ENCODE measurements around the genes PAQR6, RHBG and MEF2D.

- RRBS = no CpG with 5 or more reads among the region's 8 CpGs
Measured at GRCh38 chr1:155978983-155979433, 661 bp upstream of the ARHGEF2 start.

GRCh38 chr1:155984177-155984794 is 5.9 kb upstream of the ARHGEF2 start:
- RRBS = no CpG with 5 or more reads among the region's 8 CpGs

DNA sequence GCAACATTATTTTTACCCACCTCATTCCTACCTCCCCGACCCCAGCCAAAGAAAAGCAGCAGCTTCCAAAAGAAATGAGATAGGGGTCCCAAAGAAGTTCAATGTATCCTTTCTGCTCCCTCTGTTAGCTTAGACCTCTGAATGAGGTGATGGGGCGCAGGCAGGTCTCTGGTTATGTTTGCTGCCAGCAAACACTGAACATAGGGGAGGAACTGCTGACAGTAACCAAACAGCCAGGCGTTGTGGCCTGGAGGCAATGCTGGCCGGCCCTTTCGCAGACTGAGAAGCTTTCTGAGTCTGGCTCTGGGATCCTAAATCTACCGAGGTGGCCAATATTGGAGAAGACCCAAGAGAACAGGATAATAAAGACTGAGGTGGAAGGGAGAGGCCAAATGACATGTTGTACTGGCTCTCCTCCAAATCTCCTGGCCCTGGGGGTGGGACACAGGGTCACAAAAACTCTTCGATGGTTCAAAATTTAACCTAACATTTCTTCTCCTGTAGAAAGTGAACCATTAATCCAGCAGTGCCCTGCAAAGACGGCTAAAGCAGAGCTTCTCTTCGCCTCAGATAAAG is 19.7 kb downstream of the SSR2 start:
- RRBS = no CpG with 5 or more reads among the region's 9 CpGs

- RRBS = 4% methylated on average over 5 of the region's 32 CpGs
Measured at GRCh38 chr1:156106381-156107569, 7.7 kb upstream of the LMNA start.

GRCh38 chr1:156112413-156112911 is 2.0 kb upstream of the LMNA start:
- RRBS = no CpG with 5 or more reads among the region's 4 CpGs

DNA sequence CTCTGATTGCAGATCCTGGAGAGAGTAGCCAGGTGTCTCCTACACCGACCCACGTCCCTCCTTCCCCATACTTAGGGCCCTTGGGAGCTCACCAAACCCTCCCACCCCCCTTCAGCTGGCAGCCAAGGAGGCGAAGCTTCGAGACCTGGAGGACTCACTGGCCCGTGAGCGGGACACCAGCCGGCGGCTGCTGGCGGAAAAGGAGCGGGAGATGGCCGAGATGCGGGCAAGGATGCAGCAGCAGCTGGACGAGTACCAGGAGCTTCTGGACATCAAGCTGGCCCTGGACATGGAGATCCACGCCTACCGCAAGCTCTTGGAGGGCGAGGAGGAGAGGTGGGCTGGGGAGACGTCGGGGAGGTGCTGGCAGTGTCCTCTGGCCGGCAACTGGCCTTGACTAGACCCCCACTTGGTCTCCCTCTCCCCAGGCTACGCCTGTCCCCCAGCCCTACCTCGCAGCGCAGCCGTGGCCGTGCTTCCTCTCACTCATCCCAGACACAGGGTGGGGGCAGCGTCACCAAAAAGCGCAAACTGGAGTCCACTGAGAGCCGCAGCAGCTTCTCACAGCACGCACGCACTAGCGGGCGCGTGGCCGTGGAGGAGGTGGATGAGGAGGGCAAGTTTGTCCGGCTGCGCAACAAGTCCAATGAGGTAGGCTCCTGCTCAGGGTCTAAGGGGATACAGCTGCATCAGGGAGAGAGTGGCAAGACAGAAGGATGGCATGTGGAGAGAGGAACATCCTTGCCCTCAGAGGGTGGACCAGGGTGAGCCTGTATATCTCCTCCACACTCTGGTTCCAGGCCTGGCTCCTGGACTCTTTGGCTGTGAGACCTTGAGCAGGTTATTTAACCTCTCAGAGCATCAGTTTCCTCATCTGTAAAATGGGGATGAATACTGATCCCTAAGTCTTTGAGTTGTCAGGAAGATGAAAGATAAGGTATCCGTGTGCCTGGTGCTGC is 17.3 kb upstream of the SEMA4A start:
- RRBS = no CpG with 5 or more reads among the region's 36 CpGs

DNA sequence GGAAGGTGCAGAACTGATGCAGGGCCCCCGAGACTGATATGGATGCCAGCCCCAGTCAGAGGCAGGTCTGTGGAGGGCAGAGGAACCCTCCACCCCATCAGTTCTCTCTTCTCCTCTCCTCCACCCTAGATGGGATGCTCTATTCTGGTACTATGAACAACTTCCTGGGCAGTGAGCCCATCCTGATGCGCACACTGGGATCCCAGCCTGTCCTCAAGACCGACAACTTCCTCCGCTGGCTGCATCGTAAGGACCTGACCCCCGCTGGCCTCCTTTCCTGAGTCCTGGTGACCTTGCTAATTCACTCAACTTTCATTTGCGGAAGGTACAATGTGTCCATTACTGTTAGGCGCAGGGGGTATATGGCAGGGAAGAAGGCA is 6.9 kb downstream of the SEMA4A start:
- RRBS = no CpG with 5 or more reads among the region's 8 CpGs

DNA sequence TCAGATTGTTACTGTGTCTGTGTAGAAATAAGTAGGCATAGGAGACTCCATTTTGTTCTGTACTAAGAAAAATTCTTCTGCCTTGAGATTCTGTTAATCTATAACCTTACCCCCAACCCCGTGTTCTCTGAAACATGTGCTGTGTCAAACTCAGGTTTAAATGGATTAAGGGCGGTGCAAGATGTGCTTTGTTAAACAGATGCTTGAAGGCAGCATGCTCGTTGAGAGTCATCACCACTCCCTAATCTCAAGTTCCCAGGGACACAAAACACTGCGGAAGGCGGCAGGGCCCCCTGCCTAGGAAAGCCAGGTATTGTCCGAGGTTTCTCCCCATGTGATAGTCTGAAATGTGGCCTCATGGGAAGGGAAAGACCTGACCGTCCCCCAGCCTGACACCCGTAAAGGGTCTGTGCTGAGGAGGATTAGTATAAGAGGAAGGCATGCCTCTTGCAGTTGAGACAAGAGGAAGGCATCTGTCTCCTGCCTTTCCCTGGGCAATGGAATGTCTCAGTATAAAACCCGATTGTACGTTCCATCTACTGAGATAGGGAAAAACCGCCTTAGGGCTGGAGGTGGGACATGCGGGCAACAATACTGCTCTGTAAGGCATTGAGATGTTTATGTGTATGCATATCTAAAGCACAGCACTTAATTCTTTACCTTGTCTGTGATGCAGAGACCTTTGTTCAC is 12.3 kb upstream of the SLC25A44 start:
- RRBS = no CpG with 5 or more reads among the region's 12 CpGs

- RRBS = no CpG with 5 or more reads among the region's 16 CpGs
Measured at GRCh38 chr1:156247599-156248487, at the start of gene PAQR6. TSS of gene PAQR6 (minus strand) at chr1:156248056.

GRCh38 chr1:156368760-156369521 is at the start of gene RHBG:
TSS of gene RHBG (plus strand) at chr1:156369211.
- RRBS = 32% methylated on average over 20 of the region's 48 CpGs

DNA sequence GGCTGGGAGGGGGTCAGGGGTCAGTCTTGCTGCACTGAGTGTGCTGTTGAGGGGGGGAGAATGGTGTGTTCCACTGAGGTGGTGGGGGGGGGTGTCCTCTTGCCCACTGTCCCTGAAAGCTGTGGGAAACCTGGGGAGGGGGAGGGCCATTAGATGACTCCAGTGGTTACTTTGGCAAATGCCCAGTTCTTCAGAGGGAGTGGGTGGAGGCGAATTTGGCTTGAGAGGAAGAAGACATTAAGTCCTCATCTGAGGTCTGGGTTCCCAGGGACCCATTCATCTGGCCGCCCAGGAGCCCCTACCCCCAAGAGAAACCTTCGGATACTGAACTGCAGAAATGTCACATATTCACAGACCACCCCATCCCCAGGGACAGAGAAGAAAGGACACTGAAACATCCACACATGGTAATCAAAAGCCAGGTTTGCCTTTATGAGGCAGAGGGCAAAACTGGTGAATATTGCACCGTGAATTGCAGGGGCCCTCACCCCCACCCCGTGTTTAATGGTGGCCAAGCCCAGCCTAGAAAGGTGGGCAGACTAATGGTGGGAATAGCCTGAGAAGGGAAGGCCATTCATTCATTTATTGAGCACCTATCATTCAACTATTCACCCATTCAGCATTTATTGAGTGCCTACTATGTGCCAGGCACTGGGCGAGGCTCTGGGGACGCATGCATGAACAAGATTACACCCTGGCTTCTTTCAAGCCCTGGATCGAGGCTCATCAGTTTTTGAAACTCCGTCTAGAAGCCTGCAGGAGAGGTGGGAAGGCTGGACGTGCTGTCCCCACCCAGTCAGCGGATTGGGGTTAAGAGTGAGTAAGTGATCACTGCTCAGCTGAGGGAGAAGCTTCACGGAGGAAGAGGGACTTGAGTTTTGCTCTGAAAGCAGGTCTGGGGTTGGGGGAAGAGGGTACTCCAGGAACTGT is 35.9 kb downstream of the MEF2D start:
- RRBS = no CpG with 5 or more reads among the region's 12 CpGs

DNA sequence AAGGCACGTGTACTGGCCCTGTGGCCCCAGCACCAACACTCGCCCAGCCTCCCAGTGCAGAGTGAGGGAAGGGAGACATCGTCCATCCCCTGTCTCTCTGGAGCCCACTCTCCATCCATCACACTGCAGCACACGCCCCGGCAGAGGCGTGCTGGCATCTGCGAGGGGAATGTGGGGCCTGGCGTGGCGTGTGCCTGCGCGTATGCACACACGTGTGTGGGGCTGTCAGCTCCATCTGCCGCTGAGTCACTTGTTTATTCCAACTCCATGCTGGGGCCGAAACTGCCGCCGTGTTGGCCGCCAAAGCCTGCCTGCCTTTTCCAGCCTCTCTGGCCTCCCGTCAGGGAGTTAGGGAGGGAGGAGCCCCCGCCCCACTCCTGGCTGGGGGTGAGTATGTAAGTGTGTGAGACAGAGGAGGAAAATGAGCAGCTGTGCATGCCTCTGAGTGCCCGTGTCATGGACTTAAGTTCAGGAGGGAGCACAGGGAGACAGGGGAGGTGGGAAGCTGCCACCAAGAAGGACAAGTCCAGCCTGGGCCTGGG is 25.0 kb downstream of the MEF2D start:
- RRBS = no CpG with 5 or more reads among the region's 20 CpGs

- RRBS = no CpG with 5 or more reads among the region's 11 CpGs
Measured at GRCh38 chr1:156479445-156479910, 21.1 kb downstream of the MEF2D start.

- RRBS = 2% methylated on average over 31 of the region's 49 CpGs
Measured at GRCh38 chr1:156500228-156500855, at the start of gene MEF2D. TSS of gene MEF2D (minus strand) at chr1:156500775.

DNA sequence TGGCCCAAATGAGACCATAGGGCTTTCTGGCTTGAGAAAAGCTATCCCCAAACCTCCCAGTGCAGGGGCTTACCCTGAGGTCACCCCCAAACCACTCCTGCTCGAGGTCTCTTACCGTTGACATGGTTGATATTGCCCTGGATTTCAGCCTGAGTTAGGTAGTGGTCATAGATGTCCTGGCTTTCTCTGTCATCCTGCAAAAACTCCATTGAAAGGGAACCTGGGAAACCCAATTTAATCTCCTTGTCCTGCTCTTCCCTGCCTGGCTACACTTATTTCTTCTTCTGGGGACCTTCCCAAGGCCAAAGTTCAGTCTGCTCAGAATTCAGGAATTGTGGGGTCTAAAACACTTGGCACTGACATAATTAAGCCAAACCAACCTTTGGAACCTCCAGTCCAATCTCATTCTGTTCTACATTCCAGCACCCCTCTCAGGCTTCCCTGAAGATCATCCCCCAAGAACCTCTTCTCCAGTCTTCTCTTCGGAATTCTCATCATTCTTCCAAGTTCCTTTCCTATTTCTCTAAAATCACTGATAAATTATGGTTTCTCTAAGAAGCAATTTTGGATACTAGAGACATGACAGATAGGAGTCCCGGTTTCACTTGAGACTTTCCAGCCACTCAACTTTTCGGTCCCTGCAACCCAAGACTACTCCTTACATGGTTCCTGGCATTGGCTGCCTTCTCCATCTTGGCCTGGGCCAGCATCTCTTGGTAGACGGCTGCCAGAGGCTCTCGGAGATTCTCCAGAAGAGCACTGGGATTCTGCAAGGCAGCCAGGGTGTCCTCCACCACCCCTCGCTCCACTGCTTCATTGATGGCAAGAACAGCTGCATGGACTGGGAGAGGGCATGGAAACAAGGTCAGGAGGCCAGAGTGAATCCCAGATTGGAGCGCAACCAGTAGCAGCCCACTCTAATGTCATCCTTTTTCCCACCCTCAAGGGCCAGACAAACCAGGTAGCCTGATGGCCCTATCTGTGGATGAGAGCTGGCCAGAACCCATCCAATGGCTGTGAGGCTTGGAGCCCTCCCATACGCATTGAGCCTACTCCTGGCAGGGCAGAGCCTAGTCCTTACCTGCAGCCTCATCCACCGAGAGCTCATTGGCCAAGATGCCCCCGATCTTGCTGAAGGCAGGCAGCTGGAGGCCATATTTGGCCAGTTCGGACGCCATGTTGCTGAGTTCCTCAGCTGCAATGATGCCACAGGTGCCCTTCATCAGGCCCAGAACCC is 9.5 kb downstream of the IQGAP3 start:
- RRBS = no CpG with 5 or more reads among the region's 14 CpGs

GRCh38 chr1:156651239-156651620 is 9.3 kb downstream of the BCAN start:
- RRBS = no CpG with 5 or more reads among the region's 5 CpGs

DNA sequence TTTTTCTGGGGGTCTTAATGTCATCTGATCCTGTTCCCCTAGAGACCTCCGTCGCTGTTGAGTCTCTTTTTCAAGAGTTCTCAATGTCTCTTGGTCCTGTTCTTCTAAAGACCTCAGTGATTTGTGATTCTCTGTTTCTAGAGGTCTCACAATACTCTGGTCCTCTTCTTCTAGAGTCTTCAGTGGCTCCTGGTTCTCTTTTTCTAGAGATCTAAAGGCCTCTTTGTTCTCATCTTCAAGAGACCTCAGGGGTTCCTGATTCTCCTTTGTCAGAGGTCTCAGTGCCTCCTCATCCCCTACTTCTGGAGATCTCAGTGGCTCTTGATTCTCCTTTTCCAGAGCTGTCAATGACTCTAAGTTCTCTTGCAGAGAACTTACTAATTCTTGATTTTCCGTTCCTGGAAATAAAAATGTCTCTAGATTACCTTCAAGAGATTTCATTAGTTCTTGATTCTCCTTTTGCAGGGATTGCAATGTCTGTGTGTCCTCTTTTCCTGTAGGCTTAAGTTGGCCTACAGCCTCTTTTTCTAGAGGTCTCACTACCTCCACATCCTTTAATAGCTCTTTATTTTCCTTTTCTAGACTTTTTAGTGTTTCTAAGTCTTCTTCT is 5.3 kb downstream of the NES start:
- RRBS = no CpG with 5 or more reads among the region's 3 CpGs

- RRBS = no CpG with 5 or more reads among the region's 12 CpGs
Measured at GRCh38 chr1:156690346-156691059, 13.3 kb upstream of the NES start.

- RRBS = no CpG with 5 or more reads among the region's 7 CpGs
Measured at GRCh38 chr1:156715300-156716505, 10.3 kb upstream of the CRABP2 start.

DNA sequence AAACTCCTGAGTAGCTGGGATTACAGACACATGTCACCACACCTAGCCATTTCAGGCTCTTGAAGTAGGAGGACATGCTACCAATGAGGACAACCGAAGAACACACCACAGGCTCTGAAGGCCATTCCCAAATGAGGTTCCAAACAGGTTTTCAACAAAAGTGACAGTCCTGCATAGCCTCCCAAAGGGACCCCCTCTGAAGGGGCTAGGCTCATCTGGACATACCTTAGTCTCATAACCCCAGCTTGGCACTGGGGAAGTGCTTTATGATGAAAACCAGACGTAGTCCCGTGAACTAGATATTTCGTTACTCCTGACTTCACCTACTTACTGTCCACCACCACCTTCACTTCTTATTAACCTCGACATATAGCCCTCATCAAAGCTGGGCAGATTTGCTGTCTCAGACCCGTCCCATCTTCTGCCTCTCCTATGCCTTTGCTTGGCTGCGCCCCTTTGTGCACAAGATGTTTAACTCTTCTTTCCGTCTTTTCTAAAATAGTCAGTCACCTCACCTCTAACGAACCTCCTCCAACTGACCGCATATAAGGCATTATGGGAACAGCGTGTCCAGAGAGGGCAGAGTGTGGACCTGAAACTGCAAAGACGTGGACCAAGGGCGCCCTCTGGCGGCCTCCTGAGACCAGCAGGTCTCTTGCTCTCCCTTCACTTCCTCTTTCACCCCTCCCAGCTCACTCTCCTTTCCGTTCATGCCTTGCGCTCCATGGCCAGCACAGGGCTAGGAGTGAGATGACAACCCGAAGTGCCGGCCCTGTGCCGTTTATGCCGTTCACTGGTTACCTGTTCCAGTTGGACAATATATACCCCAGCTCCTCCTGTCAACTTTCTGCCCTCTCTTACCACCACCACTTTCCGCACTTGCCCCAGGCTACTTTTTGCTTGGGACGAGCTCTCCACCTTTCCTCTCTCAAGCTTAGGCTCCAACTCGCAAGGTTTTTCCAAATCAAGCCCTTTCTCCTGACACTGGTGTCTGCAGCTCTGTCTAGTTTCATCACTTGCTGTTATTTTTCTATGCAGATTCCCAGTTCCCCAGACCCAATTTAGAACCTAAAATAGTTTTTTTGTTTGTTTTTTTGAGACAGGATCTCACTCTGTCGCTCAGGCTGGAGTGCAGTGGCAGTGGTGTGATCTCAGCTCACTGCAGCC is 2.5 kb upstream of the METTL25B start:
- RRBS = no CpG with 5 or more reads among the region's 24 CpGs

All from SK-N-MC (cell line).